ENCODE data around the genes POMGNT2 and TCAIM.

GRCh38 chr3:42721791-42722067, 19.1 kb upstream of the HHATL start:
- PRO-cap, result no peak
- RAMPAGE, long total RNA, 3 experiments, result no peak in any of the 3 experiments

GRCh38 chr3:42773465-42773923, 441 bp upstream of the CCDC13 start:
- PRO-cap, result no peak
- RAMPAGE, long total RNA, 3 experiments, result no peak in any of the 3 experiments

- PRO-cap, result bidirectional peak, plus-strand start at chr3:42778824, minus-strand start at chr3:42778734
- RAMPAGE, long total RNA, 3 experiments, result no peak in any of the 3 experiments
Measured at GRCh38 chr3:42778439-42779054, 5.5 kb upstream of the CCDC13 start.

- PRO-cap, result no peak
- RAMPAGE, long total RNA, 3 experiments, result no peak in any of the 3 experiments
Measured at GRCh38 chr3:42905737-42905932, 307 bp upstream of the ZNF662 start.

DNA sequence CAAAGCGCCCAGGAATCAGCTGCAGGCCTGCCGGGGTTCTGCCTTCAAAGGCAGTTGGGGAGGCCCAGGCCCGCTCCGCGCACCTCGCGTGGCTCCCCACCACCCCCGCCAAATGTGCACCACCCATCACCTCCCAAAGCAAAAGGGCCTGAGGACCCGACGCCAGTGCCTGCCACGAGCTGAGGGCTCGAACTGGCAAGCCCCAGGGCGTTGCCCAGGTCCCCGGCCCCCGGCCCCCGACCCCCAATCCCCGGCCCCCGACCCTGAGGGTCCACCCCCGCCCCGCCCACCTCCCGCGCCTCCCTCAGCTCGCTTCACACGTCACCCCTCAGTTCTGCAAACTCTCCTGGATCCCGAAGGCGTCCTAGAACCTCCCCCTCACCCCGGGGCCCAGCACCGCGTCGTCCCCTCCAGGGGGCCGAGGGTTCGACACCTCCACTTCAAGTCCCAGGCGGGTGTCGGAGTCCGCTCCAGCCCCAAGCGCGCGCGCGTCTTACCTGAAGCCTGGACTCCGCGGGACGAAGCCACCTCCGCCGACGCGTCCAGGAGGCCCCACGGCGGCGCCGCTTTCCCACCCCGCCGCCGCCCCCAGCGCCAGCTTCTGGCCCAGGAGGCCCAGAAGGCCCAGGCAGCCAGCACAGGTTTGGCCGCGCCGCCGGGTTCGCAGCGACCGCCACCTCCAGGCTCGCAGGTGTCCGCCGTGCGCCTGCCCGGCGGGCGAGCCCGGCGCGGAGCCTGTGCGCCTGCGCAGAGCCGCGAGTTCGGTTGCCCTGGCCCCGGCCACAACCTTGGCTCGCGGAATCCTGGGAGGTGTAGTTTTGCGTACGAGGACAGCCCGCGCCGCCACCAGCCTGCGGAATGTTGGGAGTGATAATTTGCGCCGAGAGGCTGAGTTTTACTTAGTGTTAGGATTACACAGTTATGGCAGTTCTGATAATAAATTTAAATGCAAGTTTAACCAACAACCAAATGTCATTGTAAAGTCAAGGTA, at the start of gene POMGNT2:
Gene POMGNT2 (minus strand): TSS at position 741 of the 991 bp plus-strand sequence.
- PRO-cap, result unidirectional peak, plus-strand start at position 331 of the sequence; unidirectional peak, minus-strand start at position 406 of the sequence; bidirectional peak, plus-strand start at position 846 of the sequence, minus-strand start at position 694 of the sequence
- RAMPAGE, long total RNA, 3 experiments, result no peak in any of the 3 experiments

DNA sequence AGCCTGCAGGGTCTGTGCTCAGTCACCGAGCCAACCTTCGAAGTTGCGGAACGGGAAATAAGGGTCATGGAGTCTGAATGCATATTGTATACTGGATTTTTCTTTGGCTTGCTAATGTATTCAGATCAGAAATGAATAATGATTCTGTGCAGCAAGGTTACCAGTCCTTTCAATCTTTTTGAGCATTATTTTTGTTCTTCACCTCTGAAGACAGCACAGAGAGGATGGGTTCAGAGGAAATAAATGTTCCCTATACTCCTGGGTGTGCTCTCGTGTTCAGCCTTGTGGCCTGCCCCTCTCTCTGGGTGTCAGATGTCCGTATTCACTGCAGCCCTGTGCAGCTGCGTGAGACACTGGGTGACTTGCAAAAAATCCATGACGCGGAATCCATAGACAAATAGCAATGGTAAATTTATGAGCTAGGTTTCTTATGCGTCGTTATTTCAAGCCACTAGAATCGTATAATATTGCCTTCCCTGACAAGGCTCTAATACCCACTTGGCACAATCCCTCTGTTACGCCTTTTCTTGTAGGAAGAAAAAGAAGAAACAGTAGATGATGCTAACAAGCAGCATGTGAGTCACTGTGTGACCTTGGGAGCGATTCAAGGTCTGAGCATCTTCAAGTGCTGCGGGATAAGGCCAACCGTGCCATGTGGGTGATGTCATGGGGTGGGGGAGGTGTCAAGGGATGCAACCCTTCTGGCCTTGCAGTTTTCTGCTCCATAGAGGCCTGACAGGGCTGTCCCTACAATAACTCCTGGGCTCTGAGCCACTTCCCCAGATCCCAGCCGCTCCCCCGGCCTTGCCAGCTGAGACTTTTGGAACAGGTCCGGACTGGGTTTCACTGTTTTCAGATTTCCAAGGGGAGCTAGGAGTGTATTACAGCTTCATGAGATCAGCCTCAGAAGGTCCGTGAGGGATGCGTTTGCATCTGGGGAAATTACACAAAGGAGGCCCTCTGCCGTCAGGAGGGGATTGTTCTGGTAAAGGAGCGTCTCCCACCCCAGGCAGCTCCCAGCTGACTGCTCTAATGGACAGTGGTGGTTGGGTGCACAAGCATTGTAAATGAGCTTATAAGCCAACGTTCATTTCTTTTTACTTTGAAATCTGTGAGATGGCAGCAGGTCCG, 47.5 kb upstream of the POMGNT2 start:
- PRO-cap, result no peak
- RAMPAGE, long total RNA, 3 experiments, result no peak in any of the 3 experiments

GRCh38 chr3:43181178-43181863, 75.4 kb upstream of the POMGNT2 start:
- PRO-cap, result no peak
- RAMPAGE, long total RNA, 3 experiments, result no peak in any of the 3 experiments

- PRO-cap, result no peak
- RAMPAGE, long total RNA, 3 experiments, result no peak in any of the 3 experiments
Measured at GRCh38 chr3:43215242-43215777, 71.0 kb upstream of the SNRK start.

DNA sequence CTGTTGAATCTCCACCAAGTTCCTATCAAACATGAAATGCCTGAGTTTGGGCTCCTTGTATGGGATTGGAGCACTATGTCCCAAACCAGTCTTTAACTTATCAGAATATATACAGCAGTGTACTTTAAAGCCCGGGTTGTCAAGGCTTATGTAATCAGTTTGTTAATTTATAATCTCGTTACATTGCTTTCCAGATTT, 1.2 kb downstream of the SNRK start:
- PRO-cap, result no peak
- RAMPAGE, long total RNA, 3 experiments, result no peak in any of the 3 experiments

DNA sequence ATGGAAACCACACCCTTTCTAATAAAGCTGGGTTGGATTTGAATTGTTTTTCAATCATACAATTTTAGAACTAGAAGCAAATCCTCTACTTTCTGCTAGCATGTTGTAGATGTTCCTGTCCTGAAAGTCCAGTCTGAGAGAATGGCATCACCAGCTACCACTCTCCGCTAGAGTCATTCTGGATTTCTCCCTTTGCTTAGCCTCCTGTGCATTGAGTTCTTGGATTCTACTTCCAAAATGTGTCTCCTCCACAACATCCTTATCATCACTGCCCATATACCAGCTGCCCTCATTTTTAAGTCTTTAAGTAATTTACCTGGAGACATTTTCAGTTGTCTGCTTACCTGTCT, 3.9 kb downstream of the SNRK start:
- PRO-cap, result no peak
- RAMPAGE, long total RNA, 3 experiments, result no peak in any of the 3 experiments

GRCh38 chr3:44338627-44339233, at the start of gene TCAIM:
Gene TCAIM (plus strand): TSS chr3:44338766.
- PRO-cap, result bidirectional peak, plus-strand start at chr3:44338774, minus-strand start at chr3:44338700
- RAMPAGE, long total RNA, 3 experiments, result start-site peak on the plus strand in 3 of 3 experiments, at chr3:44338724-44338797 at its widest, 73 to 117 reads per replicate

DNA sequence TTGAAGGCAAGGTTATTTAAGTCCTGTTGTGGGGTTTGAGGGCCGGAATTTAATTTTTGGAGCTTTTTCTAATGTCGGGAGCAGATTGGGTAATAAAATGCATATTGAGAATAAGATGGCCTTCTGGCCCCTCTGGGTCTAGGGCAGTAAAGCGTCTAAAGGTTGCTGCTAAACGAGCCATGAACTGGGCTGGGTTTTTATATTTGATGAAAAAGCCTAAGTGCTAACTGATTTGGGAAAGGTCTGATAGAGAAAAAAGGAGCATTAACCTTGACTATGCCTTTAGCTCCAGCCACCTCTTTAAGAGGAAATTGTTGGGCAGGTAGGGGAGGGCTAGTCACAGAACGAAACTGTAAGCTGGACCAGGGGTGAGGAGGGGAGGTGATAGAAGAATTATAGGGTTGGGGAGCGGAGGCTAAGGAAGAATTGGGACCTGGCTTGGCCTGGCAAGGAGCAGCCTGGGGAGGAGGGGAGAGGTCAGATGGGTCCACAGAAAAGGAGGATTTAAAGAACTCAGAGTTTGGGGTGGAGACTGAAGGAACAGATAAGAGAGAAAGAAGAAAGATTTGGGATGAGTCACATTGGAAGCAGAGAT, 10.2 kb downstream of the TCAIM start:
- PRO-cap, result no peak
- RAMPAGE, long total RNA, 3 experiments, result no peak in any of the 3 experiments

GRCh38 chr3:44685280-44685992, 27.0 kb upstream of the ZNF502 start:
- PRO-cap, result no peak
- RAMPAGE, long total RNA, 3 experiments, result start-site peak on the minus strand in 1 of 3 experiments, at chr3:44685617-44685676 at its widest, 8 reads per replicate

GRCh38 chr3:44838084-44838606, 23.6 kb upstream of the TMEM42 start:
- PRO-cap, result no peak
- RAMPAGE, long total RNA, 3 experiments, result no peak in any of the 3 experiments

- PRO-cap, result no peak
- RAMPAGE, long total RNA, 3 experiments, result no peak in any of the 3 experiments
Measured at GRCh38 chr3:44926051-44926717, 49.8 kb downstream of the ZDHHC3 start.

GRCh38 chr3:45024680-45025323, 1.3 kb upstream of the CLEC3B start:
- PRO-cap, result unidirectional peak, plus-strand start at chr3:45025109
- RAMPAGE, long total RNA, 3 experiments, result no peak in any of the 3 experiments

GRCh38 chr3:45035512-45036521, 9.7 kb downstream of the CLEC3B start:
- PRO-cap, result no peak
- RAMPAGE, long total RNA, 3 experiments, result no peak in any of the 3 experiments

DNA sequence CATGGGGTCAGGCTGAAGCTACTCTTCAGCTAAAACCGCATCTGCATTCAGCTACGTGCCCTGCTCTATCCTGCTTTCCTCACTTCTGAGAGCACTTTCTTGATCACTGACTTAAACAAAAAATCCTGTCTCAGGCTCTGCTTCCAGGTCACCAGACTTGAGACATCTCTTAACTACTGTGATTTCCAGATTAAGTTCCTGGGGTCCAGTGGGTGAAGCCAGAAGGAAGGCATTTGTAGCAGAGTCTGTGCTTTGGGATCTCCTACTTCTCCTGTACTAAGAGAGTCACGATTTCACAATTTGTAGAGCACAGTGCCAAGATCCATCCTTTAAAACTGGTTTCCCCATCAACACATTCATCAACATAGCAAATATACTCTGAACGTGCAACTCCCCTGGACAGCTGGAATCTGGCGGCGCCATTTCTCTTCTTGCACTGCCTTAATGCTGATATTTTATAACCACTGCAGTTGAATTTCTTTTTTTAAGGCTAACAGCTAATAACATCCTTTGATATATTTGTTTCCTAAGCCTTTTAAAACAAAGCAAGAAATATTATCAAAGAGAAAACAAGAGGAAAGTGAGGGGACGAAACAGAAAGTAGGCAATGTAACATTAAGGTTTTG, 33.2 kb downstream of the CDCP1 start:
- PRO-cap, result no peak
- RAMPAGE, long total RNA, 3 experiments, result no peak in any of the 3 experiments

- PRO-cap, result no peak
- RAMPAGE, long total RNA, 3 experiments, result no peak in any of the 3 experiments
Measured at GRCh38 chr3:45122985-45123674, 23.0 kb downstream of the CDCP1 start.

- PRO-cap, result no peak
- RAMPAGE, long total RNA, 3 experiments, result no peak in any of the 3 experiments
Measured at GRCh38 chr3:45182967-45183720, 37.0 kb upstream of the CDCP1 start.